Heart (tissue), 3 donors: Measurements from ENCODE around the genes ENSG00000170846, S100P, KIAA0232 and SH3TC1.

DNA sequence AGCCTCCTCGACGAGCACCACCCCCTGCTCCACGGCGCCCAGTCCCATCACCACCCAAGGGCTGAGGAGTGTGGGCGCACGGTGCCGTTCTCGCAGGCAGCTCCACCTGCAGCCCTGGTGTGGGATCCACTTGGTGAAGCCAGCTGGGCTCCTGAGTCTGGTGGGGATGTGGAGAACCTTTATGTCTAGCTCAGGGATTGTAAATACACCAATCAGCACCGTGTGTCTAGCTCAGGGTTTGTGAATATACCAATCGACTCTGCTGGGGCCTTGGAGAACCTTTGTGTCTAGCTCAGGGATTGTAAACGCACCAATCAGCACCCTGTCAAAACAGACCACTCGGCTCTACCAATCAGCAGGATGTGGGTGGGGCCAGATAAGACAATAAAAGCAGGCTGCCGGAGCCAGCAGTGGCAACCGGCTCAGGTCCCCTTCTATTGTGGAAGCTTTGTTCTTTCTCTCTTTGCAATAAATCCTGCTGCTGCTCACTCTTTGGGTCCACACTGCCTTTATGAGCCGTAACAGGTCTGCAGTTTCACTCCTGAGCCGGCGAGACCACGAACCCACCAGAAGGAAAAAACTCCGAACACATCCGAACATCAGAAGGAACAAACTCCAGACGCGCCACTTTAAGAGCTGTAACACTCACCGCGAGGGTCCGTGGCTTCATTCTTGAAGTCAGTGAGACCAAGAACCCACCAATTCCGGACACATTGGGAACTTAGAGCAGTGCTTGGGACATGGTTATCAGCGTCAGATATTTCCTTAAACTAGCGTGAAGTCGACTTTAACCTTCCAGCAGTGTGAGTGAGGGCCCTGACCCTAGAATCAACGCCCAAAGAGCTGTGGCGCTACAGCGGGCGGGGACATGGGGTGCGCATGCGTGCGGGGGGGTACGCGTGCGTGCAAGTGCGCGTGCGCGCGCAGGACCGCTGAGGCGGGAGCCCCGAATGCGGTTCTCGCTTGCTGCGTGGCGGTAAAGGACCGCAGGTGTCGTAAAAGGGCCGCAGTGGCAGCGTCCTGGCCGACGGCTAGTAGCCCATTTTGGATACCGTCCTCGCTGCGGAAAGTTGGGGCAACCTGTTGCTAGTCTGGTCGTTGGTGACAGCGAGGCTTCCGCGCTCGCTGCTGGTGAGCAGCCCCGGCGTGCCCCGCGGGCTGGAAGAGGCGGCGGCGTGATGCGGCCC, at the start of gene ENSG00000170846:
TSS of gene ENSG00000170846 (plus strand) at position 1,041 of the 1,187 bp plus-strand sequence.
- RAMPAGE, long total RNA, 2 experiments, result start-site peak on the minus strand in 2 of 2 experiments, centred at positions 844 to 855 of the sequence, 53 to 229 reads per replicate

DNA sequence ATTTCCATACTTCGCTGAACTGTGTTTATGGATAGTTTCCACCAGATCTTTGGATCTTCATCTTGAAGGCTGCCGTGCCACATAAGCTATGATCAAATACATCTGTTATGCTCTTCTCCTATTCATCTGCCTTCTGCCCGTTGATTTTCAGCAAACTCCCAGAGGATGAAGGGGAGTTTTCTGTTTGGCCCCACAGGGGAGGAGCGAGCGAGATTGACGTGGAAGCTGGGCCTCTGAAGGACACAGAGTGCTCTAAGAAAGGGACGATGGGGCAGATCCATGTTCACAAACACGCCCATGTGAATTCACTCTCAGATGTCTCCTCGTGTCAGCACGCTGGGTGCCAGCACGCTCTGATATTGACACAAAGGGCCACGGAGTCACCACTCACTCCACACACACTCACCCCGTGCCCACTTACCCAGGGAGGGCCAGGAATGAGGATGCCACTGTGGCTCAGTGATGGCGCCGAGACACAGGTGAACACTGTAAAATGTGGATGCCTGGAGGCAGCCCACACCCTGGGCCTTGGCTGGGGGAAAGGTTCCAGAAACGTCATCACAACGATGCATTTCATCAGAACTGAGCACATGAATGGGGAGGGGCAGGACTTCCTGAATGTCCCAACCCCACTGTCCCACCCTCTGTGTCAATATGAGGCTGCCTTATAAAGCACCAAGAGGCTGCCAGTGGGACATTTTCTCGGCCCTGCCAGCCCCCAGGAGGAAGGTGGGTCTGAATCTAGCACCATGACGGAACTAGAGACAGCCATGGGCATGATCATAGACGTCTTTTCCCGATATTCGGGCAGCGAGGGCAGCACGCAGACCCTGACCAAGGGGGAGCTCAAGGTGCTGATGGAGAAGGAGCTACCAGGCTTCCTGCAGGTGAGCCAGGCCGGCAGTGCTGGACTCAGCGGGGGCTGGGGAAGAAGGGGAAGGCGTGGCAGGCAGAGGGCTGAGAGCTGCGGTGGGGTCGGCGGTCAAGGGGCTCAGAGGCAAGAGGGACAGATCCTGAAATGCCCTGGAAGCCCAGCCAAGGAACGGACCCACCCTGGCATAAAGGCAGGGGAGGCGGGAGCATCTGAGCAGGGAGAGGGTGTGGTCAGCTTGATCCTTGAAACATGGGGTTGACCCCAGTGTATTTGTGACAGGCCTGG, at the start of gene S100P:
TSS of gene S100P (plus strand) at position 695 of the 1,159 bp plus-strand sequence.
- RAMPAGE, long total RNA, 2 experiments, result no peak in any of the 2 experiments

- RAMPAGE, long total RNA, 2 experiments, result no peak in any of the 2 experiments
Observed at GRCh38 chr4:6753844-6754203, 28.7 kb upstream of the KIAA0232 start.

- RAMPAGE, long total RNA, 2 experiments, result start-site peak on the plus strand in 1 of 2 experiments, at chr4:6782758-6782795 at its widest, 140 reads per replicate
Observed at GRCh38 chr4:6781941-6783113, at the start of gene KIAA0232. Gene KIAA0232, plus strand, starts transcription at chr4:6782727.

DNA sequence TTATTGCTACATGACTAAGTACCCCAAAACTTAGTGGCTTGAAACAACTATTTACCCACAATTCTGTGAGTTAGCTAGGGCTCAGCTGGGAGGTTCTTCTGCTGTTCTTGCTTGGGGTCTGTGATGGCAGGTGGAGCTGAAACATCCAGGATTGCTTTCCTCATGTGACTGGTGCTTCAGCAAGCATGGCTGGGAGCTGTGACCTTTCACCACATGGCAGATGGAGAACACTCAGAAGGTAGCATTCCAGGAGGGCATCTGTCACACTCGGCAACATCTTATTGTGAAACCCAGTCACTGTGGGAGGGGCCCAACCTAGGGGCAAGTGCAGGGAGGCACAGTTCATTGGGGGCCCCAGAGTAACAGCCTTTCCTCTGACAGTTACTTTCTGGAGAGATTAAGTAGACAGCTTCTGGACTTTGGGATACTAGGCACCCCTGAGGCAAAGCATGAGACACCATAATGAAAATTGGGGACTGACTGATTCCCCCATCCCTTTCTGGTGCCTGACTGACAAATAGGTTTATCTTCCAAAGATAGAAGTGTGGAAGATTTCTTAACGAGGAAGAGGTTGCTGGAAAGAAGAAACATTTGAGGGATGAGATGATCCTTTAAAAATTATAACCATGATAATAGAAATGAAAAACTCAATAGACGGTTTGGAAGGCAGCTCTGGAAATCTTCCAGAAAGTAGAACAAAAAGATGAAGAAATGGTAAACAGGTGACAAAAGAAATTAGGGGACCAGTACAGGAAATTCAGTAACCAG, 56.8 kb upstream of the TBC1D14 start:
- RAMPAGE, long total RNA, 2 experiments, result no peak in any of the 2 experiments

DNA sequence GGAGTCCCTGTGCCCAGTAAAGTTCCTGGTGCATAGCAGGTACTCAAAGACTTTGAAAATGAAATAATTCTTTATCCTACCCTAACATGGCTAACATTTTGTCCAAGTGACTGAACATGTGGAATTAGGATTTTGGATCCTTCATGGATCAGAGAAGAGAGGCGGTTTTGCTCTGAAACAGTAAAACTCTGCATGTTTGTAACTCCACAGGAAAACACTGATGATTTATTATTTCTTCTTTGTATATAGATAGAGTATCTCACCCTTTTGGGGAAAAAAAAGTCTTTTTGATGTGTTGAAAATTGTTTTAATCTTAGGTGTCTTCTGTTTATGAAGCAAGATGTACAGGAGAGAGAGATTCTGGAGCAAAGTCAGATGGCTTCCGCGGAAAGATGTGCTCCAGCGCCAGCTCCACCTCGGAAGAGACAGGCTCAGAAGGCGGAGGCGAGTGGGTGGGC, 29.1 kb upstream of the TBC1D14 start:
- RAMPAGE, long total RNA, 2 experiments, result no peak in any of the 2 experiments

- RAMPAGE, long total RNA, 2 experiments, result no peak in any of the 2 experiments
Observed at GRCh38 chr4:6904293-6904756, 5.3 kb upstream of the TBC1D14 start.

GRCh38 chr4:7003652-7004147, 39.1 kb downstream of the CCDC96 start:
- RAMPAGE, long total RNA, 2 experiments, result no peak in any of the 2 experiments

DNA sequence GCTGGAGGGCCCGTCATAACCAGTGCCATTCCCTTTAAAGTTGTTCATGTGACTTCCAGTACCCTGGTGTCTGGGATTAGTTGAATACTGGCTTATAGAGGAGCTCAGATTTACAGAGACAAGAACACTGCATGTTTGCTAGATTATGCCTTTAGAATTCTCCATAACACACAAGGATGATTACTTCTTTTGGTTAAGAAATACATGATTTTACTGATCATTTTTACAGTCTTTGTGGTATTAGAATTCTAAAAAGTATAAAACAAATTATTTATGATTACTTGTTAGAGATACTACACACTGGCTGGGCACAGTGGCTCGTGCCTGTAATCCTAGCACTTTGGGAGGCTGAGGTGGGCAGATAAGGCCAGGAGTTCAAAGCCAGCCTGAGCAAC, 37.0 kb downstream of the CCDC96 start:
- RAMPAGE, long total RNA, 2 experiments, result no peak in any of the 2 experiments

DNA sequence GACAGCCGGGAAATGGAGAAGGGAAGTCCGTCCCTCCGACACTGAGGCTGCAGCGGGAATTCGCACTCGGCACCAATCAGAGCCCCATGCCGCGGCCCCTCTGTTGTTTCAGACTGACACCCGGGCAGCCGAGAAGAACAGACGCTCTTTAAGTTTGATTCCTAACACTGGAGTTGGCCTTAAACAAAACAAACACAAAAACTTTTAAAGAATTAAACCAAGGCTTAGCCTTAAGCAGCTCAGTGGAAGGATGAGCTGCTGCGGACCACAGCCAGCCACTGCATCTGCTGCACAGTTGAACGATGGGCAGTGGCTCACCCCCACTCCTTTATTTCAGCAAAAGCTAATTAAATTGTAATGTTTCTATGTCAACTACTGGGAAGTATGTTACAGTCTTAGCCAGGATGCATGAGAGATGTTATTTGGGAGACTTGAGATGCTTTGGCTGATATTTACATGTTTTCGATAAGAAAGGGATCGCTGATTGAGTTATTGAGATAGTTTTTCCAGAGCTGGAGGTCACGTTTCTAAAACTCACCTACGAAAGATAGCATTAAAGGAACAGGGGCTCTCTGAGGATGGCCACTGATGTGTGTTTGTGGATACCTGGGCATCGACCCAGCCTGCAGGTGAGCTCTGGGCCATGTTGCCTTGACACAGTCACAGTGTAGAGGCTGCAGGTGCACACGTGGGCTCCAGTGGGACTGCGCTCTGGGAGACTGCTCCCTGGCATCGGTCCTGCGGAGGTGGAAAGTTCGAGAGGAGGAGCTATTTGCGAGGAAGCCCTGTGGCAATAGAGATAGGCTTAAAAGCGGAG, 12.2 kb downstream of the CCDC96 start:
- RAMPAGE, long total RNA, 2 experiments, result no peak in any of the 2 experiments

GRCh38 chr4:7063881-7064408, 3.9 kb downstream of the GRPEL1 start:
- RAMPAGE, long total RNA, 2 experiments, result no peak in any of the 2 experiments

GRCh38 chr4:7084577-7085249, 16.8 kb upstream of the GRPEL1 start:
- RAMPAGE, long total RNA, 2 experiments, result no peak in any of the 2 experiments

DNA sequence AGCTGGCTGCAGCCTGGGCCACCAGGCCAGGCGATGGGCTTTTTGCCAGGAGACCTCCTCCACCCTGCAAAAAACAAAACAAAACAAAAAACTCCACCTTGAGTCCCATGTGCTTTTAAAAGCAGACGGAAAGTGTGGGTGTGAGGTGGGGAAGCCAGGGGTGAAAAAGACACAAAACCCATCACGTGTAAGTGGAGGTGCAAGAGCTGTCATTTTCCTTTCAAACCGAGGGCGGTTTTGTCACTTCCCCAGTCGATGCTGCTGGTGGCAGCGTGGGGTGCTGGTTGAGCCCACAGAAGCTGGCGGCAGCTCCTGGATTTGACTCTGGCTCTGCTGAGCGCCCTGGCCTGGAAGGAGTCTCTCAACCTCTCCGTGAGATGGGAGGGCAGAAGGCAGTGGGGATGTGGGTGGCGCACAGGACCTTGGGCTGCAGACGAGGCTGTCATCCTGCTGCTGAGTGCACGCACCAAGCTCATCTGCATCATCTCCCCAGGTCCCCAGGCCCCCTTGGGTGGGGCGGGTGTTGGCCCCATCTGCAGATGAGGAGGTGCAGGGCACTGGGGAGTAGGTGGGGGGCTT, 110.0 kb downstream of the PSAPL1 start:
- RAMPAGE, long total RNA, 2 experiments, result no peak in any of the 2 experiments

DNA sequence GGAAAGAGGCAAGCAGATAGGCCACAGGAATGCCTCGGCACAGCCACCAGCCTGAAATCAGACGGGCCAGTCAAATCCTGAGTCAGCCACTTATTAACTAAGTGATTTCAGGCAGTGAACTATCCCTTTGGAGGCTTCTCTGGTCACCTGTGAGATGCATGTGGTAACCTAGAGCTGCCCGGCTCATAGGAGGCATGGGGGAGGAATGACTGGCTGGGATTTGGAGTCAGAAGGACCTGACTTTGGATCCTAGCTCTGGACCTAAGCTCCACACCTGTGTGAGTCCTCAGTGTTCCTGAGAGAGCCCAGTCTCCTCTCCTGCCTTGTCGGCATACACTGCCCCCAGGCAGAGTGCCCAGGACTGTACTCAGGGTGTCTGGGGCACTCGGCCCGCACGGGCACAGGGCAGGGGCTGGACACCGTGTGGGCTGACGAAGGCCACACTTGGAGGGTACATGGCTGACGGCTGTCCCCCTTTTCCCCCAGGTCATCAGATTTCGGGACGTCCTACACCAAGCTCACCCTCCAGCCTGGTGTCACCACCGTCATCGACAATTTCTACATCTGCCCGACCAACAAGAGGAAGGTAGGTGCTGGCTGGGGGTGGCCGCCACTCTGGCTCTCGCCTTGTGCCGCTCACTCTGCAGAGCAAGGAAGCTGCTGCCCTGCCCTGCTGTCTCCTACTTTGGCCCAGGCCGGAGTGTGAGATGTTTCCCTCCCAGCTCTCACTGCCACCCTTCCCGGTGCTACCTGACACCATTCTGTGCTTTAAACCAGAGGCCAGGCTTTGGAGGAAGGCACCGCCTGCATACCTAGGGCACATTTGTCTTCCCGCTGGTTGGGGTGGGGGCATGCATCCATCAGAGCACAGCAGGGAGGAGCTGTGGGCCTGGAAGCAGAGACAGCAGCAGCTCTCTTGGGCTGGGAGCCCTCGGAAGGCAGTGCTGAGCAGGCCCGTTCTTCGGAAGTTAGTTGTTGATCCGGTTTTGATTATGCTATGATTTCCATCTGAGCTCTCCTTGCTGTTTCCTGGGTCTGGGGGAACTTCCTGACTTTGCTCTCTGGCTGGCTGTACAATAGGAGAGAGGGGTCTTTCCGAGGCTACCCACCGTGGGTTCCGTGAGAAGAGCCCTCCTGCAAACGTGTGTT, 96.7 kb upstream of the PSAPL1 start:
- RAMPAGE, long total RNA, 2 experiments, result no peak in any of the 2 experiments

DNA sequence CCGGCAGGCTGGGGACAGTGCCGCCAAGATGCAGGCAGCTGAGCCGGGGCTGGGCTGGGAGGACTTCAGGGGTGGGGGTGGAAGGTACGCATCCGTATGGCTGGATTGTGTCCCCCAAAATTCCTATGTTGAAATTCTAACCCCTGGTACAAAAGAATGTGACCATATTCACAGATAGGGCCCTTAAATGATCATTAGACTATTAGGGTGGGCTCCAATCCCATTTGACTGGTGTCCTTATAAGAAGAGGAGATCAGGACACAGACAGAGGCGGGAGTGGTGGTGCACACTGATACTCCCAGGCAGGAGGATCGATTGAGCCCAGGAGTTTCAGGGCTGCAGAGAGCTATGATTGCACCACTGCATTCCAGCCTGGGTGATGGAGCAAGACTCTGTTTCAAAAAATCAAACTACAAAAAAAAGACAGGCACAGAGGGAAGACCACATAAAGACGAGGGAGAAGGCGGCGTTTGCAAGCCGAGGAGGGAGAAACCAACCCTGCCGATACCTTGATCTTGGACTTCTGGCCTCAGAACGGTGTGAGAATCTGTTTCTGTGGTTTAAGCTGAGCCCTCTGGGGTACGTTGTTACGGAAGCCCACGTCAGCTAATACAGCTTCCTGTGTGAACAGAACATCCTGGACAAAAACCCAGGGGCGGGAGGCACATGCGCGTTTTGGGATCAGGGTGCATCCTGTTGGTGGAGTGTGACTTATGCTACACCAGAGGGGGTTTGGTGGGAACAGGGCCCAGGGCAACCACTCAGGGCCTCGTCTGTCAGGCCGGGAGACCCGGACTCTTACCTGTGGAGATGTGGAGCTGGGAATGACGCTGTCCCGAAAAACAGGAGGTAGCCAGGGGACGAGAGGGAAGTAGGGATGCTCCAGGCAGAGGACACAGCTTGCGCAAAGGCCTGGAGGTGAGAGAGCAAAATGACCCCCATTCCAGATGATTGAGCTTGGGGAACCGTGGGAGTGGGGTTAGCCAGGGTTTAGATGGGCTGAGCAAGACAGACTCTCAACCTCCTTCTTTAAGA, 211.8 kb upstream of the PSAPL1 start:
- RAMPAGE, long total RNA, 2 experiments, result no peak in any of the 2 experiments

- RAMPAGE, long total RNA, 2 experiments, result no peak in any of the 2 experiments
Observed at GRCh38 chr4:7916626-7917208, 22.9 kb downstream of the AFAP1 start.

DNA sequence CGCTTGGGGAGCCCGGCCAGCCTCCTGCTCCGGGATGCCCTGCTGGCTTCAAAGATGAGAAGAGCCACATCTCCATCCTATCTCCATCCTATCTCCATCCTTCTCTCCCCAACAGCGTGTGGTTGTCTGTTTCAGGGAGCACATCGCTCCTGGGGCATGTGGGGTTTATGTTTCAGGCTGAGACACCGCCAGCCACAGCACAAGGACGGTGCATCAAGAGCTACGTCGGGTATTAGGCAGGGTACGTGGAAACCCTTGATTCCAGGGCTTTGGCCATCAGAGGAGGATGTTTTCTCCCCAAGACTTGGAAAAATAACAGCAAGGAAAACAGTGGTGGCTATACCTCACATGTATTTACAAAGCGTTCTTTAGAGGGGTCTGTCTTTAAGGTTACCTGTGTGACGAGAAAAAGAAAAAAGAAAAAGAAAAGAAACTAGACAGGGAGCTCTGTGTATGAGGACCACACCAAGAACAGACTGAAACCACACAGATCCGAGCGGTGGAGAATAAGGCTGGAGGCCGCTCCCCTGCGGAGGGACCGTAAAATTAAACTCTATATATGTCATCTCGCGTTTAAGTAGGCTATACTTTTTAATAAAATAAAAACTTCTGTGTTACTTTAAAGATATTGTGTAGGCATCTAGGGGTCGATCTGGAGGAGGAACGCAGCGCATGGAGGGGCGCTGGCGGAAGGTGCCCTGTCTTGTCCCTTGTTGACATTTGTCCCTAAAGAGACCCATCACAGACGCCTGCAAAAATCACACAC, 26.2 kb upstream of the AFAP1 start:
- RAMPAGE, long total RNA, 2 experiments, result no peak in any of the 2 experiments

DNA sequence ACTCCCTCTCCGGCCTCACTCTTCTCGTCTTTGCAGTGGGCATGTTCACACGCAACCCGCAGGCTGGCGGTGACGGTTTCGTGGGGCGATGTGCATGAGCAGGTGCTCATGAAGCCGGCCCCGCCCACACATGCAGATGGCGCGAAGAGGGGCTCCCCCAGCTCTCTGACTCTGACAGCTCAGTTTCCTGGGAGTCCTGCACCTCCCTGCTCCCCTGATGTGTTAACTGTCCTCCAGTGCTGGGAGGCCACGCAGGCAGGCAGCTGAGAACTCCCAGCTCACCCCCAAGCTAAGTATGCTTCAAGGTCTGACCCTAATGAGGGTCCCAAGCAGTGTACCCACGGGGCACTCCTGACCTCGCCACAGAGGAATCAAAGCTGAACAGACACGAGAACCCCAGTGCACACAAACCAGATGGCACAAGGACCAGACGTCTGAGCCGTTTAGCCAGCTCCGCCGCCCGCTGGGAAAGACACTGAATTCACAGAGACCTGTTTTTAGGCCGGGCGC, 13.8 kb upstream of the ABLIM2 start:
- RAMPAGE, long total RNA, 2 experiments, result no peak in any of the 2 experiments

- RAMPAGE, long total RNA, 2 experiments, result no peak in any of the 2 experiments
Observed at GRCh38 chr4:8198723-8199700, at the start of gene SH3TC1. Gene SH3TC1, plus strand, starts transcription at chr4:8199290.

DNA sequence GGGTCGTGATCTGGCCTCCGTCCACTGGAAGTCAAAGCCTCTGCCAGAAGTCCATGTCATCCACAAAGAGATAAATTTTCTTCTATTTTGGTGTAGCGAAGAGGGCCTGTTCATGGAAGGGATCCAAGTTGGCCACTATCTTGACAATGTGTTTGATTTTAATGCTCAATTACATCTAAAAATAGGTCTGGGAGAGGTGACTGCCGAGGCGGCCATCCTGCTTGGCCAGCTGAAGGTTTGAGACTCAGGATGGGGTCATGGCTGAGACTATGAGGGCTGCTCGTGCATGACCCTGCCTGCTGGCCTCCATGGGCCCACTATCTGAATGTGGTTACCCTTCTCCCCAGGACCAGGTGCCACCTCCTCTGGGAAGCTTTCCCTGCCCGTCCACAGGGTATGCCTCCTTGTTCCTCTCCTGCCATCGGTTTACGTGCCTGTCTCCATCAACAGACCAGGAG, 50.4 kb downstream of the HTRA3 start:
- RAMPAGE, long total RNA, 2 experiments, result start-site peak on the plus strand in 2 of 2 experiments, centred at positions 221 to 224 of the sequence, 171 to 433 reads per replicate